Occipital lobe (tissue), 2 donors: ENCODE measurements around the genes DIXDC1 and NKAPD1.

GRCh38 chr11:110376461-110376907, 53.3 kb upstream of the FDX1 start:
- RAMPAGE, long total RNA = no peak

DNA sequence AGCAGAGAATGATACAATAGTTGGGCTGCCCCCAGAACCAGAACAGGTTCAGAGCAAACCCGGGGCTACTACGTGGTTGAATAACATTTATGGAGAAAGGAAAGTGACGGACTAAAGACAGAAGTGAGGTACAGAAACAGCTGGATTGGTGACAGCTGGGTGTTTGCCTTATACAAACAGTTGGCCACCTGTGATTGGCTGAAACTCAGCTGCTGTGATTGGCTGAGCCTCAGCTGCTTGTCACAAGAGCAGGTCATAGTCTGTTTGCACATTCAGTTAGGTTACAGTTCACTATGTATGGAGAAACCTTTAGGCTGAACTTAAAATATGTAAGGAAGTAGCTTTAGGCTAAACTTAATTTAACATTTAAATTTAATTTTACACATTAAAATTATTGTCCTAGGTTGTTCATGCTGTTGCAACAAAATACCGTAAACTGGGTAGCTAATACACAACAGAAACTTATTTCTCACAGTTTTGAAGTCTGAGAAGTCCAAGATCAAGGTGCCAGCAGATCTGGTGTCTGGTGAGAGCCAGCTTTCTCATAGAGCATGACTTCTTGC, 52.6 kb upstream of the FDX1 start:
- RAMPAGE, long total RNA = no peak

- RAMPAGE, long total RNA = no peak
These were observed 27.0 kb downstream of the FDX1 start for GRCh38 chr11:110456820-110457086.

DNA sequence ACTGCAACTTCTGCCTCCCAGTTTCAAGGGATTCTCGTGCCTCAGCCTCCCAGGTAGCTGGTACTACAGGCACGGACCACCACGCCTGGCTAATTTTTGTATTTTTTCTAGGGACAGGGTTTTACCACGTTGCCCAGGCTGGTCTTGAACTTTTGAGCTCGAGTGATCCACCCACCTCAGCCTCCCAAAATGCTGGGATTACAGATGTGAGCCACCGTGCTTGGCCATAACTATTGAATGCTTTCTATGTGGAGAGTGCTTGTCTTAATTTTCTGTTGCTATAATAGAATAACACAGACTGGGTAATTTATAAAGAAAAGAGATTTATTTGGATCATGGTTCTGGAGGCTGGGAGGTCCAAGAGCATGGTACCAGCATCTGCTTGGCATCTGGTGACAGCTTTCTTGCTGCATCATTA, 34.2 kb downstream of the FDX1 start:
- RAMPAGE, long total RNA = no peak

- RAMPAGE, long total RNA = no peak
These were observed 20.6 kb downstream of the POU2AF1 start for GRCh38 chr11:111358226-111359112.

DNA sequence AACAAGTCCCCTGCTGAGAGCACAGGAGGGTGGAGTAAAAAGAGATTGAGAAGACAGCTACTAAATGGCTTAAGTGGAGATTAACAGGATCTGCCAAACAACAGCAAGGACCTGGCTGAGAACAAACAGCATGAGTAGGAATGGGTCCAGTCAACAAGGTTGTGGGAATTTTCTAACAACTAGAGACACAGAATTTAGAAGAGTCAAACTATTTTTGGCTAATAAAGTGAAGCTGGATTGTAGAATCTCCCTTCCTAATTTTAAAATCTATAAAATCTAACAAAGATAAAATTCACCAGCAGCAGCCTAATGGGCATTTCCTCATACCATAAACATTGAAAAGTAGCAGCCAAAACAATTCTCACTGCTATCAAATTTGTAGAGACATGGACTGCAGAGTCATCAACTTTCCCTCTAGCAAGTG, 18.0 kb downstream of the BTG4 start:
- RAMPAGE, long total RNA = no peak

GRCh38 chr11:111613069-111613636, 10.9 kb downstream of the SIK2 start:
- RAMPAGE, long total RNA = no peak

- RAMPAGE, long total RNA = no peak
These were observed 40.1 kb downstream of the PPP2R1B start for GRCh38 chr11:111725713-111726890.

- RAMPAGE, long total RNA = no peak
These were observed 11.8 kb upstream of the PPP2R1B start for GRCh38 chr11:111777697-111778753.

- RAMPAGE, long total RNA = no peak
These were observed 47.7 kb downstream of the ALG9 start for GRCh38 chr11:111823650-111824162.

DNA sequence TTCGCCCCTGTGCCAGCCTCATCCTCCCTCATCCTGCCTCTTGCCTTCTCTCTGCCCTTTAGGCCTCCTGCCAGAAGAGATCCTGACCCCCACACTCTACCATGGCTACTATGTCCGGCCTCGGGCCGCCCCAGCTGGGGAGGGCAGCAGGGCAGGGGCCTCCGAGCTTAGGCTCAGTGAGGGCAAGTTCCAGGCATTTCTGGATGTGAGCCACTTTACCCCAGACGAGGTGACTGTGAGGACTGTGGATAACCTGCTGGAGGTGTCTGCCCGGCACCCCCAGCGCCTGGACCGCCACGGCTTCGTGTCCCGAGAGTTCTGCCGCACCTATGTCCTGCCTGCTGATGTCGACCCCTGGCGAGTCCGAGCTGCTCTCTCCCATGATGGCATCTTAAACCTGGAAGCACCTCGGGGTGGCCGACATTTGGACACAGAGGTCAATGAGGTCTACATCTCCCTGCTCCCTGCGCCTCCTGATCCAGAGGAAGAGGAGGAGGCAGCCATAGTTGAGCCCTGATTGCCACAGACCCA, 910 bp downstream of the HSPB2 start:
- RAMPAGE, long total RNA = no peak

DNA sequence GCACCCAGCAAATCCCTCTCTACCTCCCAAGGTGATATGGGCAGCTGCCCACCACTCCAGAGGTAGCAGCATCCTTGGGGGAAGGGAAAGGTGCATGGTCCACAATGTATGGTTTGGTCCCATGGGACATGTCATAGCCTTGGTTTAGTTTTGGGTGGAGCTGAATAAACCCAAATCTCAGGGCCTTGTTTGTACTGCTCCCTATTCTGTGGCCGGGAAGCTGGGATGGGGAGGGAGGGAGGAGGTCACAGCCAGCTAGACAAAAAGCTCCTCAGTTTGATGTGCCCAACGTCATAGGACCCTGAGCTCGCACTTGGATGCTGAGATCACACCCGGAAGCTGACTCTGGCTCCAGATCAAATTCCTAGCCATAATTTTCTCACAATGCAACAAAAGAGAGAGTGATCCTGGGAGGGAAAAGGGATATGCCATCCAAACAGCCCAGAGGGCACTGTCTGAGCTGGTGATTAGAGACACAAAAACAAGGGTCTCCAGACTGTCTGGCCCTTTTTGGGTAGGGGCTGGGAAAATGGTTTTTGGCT, 1.4 kb downstream of the HSPB2 start:
- RAMPAGE, long total RNA = no peak

GRCh38 chr11:111924378-111924724, 5.6 kb downstream of the C11orf52 start:
- RAMPAGE, long total RNA = no peak

DNA sequence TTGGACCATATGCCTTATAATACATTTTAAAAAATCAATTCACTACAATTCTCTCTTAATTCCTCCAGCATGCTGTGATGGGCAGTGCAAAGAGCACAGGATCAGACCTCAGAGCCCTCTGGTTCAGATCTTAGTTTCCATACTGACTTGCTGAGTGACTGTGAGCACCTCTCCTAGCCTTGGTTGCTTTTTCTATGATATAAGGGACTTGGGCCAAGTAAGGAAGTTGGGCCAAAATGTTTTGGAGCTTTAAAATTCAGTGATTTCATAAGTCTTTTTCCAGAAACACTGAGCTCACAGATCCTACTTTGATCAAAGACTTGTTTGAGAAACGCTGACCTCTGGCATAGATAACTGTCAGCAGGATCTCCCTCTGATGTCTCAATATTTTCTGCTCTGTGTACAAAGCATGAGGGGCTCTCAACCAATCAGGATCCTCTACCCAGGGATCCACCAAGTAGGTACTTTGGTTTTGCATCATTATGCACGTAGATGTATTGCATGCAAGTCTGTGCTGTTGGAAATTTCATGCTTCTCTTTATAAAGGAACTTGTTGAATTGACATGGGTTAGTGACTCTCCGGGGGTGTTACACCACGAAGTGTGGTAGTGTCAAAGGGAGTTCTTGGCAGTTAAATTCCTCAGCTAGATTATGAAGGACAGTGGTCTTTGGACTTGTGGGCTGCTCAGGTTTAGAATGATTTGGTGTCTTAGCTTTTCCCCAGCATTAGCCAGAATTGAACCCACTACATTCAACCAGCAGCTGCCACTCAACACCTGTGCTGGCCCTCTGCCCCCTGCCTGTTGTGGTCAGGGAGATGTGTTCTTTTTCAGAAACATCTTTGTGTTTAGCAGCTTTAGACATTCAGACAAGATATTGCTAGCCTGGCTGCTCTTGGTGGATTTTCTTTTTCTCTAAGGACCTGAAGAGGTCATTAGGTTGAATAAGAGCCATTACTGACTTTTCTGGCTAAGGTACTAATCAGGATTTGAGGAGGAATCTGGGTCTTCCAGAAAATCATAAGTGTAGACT, 1.7 kb upstream of the DIXDC1 start:
- RAMPAGE, long total RNA = no peak

DNA sequence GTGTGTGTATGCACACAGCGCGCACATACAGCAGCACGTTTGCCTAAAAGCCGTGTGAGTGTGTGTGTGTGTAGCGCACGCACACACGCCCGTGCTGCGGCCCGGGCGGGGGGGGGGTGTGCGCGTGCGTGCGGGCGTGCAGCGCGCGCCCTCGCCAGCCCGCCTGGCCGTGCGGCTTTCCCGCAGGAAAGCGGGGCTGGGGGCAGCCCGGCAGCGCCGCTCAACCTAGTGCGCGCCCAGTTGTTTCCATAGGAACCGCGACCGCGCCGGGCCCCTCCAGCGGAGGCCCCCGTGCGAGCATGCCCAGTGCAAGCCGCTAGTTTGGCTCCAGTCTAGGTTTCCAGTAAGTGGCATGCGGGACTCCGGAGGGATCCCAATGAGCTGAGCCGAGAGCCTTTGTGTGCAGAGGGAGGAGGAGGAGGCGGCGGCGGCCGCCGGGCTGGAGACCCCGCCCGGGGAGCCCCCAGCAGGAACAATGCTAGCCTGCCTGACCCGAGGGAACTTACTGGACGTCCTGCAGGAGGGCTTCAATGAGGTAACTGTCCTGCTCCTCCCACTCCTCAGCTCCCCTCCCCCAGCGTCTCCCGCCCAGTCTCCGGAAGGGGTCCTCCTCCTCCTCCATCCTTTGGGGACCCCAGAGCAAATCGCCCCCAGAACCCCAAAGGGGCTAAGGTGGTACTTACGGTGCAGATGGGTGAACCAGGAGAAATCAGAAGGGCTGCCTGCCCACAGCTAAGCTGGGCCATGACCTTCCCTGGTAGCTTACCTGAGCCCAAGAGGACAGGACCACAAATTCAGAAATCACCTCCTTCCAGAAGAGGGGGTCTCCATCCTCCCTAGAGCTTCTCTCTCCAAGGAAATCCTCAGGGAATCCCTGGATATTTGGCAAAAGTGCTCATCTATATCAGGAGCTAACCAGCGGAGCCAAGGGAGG, at the start of gene DIXDC1:
Gene DIXDC1, plus strand, starts transcription at position 319 of the 934 bp plus-strand sequence.
- RAMPAGE, long total RNA = no peak

- RAMPAGE, long total RNA = no peak
These were observed 1.4 kb downstream of the DIXDC1 start for GRCh38 chr11:111938041-111939396.

DNA sequence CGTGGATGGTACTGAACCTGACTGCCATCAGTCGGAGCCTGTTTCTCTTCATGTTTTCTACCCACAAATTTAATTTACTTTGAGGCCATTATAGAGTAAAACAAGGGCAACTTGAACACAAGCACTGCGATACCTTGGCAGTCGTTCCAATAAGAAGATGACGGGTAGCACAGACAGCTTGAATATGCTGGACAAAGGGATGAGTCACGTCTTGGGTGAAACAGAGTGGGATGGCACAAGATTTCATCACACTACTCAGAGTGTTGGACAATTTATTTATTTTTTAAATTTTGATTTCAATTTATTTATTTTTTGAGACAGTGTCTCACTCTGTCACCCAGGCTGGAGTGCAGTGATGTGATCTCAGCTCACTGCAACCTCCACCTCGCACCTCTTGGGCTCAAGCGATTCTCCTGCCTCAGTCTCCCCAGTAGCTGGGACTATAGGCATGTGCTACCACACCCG, 5.7 kb downstream of the DIXDC1 start:
- RAMPAGE, long total RNA = no peak

DNA sequence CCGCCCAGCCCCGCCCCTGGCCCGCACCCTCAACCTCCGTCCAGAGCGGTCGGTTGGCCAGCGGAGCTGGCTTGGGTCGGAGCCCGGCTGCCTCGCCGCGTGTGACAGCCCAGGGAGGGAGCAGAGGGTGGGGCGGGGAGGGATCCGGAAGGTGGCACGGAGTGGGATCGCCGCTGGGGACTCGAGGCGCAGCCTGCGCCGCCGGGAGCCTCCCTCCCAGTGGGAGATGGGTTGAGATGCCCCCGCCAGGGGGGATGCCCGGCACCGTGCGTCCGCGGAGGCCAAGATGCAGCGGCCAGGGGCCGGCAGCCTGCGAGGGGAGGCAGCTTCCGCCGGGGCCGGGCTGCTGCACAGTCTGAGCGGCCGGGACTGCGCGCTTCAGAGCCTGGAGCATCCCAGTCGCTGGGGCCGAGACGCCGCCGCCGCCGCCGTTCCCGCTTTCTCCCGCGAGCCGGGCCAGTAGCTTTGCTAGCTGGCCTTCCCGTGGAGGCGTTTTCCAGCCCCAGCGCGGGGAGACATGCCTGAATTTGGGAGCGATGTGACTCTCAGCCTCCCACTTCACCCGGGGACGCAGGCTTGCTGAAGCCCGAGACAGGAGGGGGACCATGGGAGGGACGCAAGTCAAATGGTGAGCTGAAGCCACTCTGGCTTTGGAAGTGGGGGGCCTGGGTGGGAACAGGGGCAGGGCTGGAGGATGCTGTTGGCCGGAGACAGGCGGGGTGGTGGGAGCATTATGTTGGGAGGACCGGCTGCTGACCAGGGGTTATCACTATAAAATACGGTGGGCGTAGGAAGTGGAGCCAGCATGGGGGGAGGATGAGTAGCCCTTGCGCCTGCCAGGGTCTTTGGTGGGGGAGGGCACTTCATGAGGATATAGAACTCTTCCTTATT, 40.3 kb downstream of the DIXDC1 start:
- RAMPAGE, long total RNA = no peak

- RAMPAGE, long total RNA = no peak
These were observed 5.8 kb upstream of the DLAT start for GRCh38 chr11:112019046-112020157.

DNA sequence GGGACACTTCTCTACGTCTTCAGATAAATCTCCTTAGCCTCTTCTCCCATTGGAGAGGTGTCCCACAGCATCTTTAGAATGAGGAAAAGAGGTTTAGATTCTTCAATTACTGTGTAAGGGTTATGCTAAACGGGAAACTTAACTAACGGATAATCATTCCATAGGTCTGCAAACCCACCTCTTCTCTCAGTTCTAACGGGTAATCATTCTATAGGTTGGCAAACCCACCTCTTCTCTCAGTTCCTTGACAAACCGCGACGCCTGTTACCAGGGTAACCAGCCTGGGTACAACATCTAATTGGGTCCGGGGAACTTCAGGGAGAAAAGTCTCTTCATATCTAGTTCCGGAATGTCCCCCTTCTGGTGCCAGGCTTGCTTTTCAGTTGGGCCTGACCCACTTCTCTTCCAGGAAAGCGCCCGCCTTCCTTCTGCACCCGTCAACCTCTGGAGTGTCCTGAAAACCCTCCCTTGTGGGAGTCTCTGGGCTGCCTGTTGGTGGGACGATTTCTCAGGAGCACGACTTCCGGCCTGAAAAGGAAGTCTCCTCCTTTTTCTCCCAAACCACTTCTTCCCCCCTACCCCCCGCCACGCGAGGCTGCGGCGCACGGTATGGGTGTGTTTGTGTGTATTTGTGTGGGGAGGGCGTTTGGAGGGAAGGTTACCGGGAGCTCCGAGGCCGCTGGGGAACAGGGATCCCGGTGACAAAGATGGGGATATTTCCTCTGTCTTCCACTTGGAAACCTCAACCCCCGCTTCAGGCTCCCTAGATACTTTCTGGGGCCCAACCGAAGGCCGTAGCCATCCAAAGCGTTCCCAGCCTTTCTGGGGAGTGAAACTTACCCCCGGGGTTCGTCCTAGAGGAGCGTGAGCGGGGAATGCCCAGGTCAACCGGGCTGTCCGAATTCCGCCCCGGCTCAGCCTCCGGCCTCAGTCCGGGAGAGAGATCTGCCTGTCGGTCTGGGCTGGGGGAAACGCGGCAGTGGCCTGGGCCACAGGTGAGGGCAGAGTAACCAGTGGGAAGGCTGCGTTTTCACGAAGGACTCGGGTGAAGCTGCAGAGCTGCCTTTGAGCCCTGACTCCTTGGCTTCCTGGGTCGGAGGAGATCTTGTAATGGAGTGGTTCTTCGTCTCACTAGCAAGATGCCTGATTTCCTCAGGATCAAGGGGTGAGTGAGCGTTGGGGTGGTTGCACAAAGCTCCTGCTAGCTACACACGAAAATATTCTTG, at the start of gene NKAPD1:
Gene NKAPD1, plus strand, starts transcription at position 548 of the 1,226 bp plus-strand sequence.
- RAMPAGE, long total RNA = start-site peak on the plus strand centred at position 585 of the sequence, 15 bp wide, 133 and 65 reads in 2 replicates